Skeletal muscle cell (primary cell): ENCODE measurements around a stretch of chr7.

GRCh38 chr7:1434492-1435386, 24.5 kb downstream of the MICALL2 start:
- RRBS, result no CpG with 5 or more reads among the region's 34 CpGs

- RRBS, result no CpG with 5 or more reads among the region's 39 CpGs
These were observed 3.9 kb downstream of the MICALL2 start for GRCh38 chr7:1455069-1456138.

- RRBS, result no CpG with 5 or more reads among the region's 24 CpGs
These were observed 1.1 kb downstream of the MICALL2 start for GRCh38 chr7:1457998-1458784.

- RRBS, result no CpG with 5 or more reads among the region's 13 CpGs
These were observed 8.5 kb upstream of the INTS1 start for GRCh38 chr7:1512655-1513152.

DNA sequence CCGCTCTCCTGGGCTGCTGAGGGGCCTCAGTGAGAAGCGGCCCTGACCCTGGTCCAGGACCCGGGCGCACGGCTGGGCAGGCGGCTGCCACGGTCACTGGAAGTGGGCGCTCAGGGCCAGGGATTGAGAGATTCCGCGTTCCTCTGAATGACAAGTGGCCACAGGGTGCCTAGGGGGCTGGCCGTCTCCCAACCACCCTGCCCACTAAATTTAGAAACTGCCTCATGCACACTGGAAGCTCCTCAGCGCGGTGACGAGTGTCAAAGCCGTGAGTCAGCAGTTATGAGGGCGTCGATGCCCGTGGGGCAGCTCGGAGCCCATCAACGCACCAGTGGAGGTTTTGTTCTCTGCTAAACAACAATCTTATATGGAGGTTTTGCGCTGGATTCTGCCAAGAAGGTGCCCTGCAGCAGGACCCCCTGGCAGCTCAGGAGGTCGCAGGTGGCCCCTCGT, 9.1 kb upstream of the INTS1 start:
- RRBS, result no CpG with 5 or more reads among the region's 23 CpGs

- RRBS, result 63% methylated on average over 4 of the region's 23 CpGs
These were observed 12.4 kb upstream of the INTS1 start for GRCh38 chr7:1516406-1517177.

GRCh38 chr7:1544720-1545305, 11.2 kb downstream of the TMEM184A start:
- RRBS, result 94% methylated on average over 1 of the region's 20 CpGs

GRCh38 chr7:1619314-1619687, 49.5 kb upstream of the PSMG3 start:
- RRBS, result 69% methylated on average over 16 of the region's 27 CpGs

DNA sequence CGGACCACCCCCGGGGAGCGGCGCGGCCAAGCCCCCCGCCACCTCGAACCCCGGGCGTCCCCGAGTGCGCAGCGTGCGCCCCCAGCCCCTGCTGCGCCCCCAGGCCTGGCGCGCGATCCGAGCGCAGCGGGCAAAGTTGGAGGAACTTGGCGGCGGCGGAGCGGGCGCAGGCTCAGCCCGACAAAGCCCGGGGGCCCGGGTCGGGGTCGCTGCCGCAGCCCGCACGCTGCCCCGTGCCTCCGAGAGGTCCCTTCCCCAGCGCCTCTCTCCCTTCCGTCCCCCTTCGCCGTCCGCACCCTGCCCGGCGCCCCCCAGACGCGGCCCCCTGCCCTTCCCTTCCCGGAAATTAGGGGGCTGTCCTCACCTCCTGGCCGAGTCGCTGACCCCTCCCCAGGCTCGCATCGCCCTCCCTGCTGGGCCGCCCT, 337 bp downstream of the ELFN1 start:
- RRBS, result 2% methylated on average over 12 of the region's 50 CpGs

GRCh38 chr7:1845771-1846724, 176.0 kb downstream of the ELFN1 start:
- RRBS, result 92% methylated on average over 9 of the region's 29 CpGs

GRCh38 chr7:1895543-1896328, 225.7 kb downstream of the ELFN1 start:
- RRBS, result 89% methylated on average over 5 of the region's 26 CpGs

DNA sequence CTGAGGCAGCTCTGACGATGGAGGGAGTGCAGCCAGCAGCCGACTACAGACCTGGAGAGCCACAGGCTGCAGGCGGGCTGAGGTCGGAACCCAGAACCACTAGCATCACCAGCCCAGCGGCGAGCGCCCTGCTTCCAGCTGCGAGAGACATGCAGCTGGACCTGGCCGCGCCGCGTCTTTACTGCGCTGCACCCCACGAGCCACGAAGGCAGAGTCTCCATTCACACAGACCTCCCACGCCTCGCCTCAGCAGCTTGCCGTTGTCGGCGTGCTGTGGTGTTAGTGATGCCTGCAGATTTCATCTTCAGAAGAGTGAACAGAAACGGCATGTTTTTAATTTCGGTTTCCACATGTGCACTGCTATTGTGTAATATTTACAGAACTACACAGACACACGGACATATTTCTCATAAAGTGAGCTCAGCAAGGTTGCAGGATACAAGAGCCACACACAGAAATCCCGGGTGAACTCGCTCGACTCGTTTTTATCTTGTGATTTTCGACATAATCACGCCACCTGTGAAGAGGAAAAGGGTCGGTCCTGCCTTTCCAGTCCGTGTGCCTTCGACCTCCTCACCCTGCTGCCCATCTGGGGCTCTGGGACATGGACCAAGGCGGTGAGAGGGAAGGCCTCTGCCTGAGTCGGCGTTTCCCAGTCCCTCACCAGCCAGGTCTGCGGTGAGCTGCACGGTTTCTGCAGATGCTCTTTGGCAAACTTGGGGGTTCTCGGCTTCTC, 252.2 kb downstream of the ELFN1 start:
- RRBS, result no CpG with 5 or more reads among the region's 38 CpGs

DNA sequence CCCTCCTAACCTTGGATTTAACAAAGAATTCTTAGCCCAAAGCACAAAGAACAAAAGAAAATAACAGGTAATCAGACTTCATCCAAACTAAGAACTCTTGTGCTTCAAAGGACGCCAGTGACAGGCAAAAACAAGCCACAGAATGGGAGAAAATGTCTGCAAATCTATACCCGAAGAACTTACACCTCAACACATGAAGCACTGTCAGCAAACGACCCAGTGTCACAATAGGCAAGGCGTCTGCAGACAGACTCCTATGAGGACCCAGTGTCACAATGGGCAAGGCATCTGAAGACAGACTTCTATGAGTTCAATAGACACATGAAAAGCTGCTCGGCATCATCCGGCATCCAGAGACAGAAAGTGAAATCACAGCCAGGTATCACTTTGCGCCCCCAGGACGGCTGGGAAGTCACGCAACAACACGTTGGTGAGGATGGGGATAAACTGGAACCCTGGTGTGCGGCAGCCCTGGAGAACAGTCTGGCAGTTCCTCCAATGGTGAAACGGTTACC, 273.2 kb downstream of the ELFN1 start:
- RRBS, result no CpG with 5 or more reads among the region's 12 CpGs

- RRBS, result no CpG with 5 or more reads among the region's 14 CpGs
These were observed 116.7 kb downstream of the MAD1L1 start for GRCh38 chr7:2116080-2116493.

DNA sequence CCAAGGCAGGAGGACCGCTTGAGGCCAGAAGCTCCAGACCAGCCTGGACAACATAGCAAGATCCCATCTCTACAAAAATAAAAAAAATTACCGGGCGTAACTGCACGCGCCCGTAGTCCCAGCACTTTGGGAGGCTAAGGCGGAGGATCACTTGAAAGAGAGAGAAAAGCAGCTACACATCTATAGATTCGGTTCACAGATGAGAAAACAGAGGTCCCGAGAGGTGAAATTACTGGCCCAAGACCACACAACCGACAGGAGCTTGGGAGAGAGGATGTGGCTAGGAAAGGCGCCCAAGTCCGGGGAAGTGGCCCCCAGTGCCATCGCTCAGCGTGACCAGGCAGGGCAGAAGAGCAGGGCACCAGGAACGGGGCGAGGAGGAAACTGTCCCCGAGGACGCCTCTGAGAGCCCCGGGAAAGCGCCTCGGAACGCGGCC, 596 bp downstream of the SNX8 start:
- RRBS, result 3% methylated on average over 10 of the region's 23 CpGs

DNA sequence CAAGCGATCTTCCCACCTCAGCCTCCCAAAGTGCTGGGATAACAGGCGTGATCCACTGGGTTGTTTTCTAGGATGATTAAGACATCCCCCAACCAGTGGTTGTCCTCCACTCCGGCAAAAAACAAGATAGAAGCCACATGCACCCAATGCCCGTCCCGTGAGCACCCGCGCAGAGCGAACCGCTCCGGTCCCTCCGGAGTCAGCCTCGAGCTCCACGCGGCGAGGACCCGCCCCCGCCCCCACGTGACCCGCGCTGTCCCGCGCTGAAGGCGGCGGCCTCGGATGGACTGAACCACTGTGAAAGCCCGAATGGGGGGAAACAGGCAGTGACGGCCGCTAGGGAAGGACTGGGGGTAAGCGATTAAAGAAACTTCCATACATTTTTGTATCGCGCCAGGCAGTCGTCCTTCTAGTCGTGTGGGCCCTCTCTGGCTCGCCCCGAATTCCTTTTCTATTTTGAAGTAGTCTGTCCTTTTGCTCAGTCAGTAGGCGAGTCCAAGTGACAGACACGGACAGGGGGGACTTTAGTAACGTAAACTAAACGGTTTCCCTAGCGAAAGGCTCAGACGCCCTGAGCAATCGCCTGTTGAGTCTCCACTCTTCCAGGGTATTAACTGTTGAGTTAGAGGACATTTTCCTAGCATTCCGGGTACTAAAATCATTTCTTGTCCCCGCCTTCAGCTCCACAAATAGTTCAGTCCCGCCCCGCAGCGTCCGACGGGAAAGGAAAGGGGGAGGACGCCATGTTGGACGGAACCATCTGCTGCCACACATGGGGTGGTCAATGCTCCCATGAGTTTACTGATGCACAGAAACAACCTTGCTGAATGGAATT, 567 bp upstream of the EIF3B start:
- RRBS, result 1% methylated on average over 8 of the region's 51 CpGs

- RRBS, result no CpG with 5 or more reads among the region's 16 CpGs
These were observed 13.0 kb upstream of the CHST12 start for GRCh38 chr7:2390264-2390957.

DNA sequence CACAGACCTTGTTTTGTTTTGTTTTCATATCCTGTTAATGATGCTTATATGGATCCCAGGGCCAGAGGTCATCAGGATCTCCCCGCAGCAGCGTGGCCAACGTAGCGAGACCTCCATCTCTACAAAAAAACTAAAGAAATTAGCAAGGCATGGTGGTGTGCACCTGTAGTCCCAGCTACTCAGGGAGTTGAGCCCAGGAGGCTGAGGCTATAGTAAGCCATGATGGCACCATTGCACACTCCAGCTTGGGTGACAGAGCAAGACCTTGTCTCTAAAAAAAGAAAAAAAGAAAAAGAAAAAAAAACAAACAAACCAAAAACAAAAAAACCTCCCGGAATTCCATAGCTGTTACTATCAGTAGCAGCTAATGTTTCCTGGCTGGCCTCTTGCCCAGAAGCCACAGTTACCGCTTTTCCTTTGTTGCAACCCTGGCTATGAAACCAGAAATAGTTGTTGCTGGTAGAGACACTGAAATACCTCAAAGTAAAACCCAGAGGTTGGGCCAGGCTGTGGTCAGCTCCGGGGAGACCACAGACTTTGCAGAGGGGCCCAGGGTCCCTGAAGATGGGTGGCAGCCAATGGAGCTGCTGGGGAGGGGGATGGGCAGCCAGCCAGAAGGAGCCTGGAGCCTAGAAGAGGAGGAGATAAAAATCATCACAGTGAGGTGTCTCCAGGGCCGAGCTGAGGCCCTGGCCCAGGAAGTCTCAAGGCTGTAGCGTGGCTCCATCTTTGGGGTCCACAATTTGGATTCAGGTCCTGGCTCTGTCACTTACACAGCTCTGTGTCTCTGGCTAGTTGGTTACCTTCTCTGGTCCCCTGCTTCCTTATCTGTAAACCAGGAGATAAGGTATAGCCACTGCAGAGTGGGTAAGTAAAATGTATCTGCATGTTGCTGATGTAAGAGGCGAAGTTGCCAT, 3.5 kb upstream of the CHST12 start:
- RRBS, result no CpG with 5 or more reads among the region's 10 CpGs

- RRBS, result no CpG with 5 or more reads among the region's 18 CpGs
These were observed 35.6 kb downstream of the GRIFIN start for GRCh38 chr7:2440439-2441118.